ENCODE measurements around a stretch of chr16.

GRCh38 chr16:14989447-14990545 is 15.0 kb downstream of the PDXDC1 start:
- RRBS: 36% methylated on average over 7 of the region's 96 CpGs

- RRBS: no CpG with 5 or more reads among the region's 7 CpGs
These were observed 39.6 kb downstream of the NTAN1 start for GRCh38 chr16:15016211-15016669.

- RRBS: no CpG with 5 or more reads among the region's 5 CpGs
These were observed 59.8 kb downstream of the BMERB1 start for GRCh38 chr16:15494173-15494601.

GRCh38 chr16:15563601-15564236 is 79.2 kb downstream of the MARF1 start:
- RRBS: no CpG with 5 or more reads among the region's 5 CpGs

GRCh38 chr16:15572409-15573398 is 70.2 kb downstream of the MARF1 start:
- RRBS: no CpG with 5 or more reads among the region's 10 CpGs

DNA sequence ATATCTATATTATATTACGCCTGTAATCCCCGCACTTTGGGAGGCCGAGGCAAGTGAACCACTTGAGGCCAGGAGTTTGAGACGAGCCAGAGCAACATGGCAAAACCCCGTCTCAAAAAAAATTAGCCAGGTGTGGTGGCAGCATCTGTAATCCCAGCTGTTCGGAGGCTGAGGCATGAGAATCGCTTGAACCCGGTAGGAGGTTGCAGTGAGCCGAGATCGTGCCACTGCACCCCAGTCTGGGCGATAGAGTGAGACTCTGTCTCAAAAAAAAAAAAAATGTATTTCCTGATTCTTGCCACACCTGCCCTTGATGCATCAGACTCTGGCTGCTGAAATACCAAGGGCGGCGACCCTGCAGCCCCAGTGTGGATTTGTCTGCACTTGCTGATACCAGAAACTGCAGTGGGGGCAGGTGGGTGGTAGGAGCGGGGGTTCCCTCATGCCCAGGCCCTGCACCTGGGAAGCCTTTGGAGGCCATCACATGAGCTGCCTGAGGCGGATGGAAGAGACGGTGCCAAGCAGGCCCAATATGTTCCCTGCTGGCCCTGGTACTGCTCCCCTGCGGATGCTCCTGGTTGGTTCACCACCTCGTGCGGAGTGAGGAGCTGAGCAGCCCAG is 50.8 kb downstream of the MARF1 start:
- RRBS: no CpG with 5 or more reads among the region's 19 CpGs

GRCh38 chr16:15601975-15602622 is 40.9 kb downstream of the MARF1 start:
- RRBS: no CpG with 5 or more reads among the region's 24 CpGs

DNA sequence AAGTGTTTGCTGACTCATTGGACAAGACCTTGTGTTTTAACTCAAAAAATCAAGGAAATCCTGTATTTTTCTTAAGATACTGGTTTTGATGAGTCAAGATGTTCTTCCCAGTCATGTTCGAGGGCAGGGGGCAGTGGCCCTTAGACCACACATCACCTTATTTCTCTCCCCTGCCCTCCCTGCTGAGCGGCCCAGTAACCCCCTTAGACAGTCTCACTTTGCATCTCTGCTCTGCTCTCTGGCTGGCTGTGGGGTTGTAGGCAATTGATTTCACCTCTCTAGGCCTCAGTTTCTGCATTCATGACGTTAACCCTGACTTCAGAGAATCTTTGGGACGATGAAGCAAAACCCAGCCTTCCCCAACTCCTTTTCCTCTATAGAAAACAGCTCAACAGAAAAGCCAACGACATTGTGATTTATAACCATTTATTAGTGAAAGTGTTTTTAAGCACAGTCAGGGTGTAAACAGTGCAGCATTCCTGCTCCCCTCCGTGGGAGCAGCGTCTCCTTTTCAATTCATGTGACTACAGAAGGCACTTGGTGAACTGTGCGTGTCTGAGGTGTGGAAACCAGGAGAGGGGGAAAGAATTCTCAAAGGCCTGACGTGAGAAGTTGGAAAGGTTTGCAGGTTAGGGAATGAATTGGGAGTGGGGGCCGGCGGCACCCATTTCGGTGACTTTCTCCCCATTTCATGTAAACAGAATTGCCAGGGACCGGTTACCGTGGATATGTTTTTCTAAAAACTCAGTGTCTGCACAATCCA is 52.9 kb downstream of the NDE1 start:
- RRBS: no CpG with 5 or more reads among the region's 14 CpGs

DNA sequence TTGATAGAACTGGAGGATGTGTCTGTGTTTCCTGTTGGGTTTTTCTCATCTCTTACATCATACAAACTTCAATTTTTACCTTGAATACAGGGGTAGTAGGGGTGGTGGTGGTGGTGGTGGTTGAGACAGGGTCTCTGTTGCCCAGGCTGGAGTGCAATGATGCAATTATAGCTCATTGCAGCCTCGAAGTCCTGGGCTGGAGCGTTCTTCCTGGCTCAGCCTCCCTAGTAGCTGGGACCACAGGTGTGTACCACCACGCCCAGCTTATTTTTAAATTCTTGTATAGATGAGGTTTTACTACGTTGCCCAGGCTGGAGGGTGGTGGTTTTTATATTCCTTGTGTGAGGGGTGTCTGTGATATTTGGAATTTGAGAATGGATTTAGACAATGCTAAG is 53.4 kb downstream of the NDE1 start:
- RRBS: no CpG with 5 or more reads among the region's 4 CpGs

DNA sequence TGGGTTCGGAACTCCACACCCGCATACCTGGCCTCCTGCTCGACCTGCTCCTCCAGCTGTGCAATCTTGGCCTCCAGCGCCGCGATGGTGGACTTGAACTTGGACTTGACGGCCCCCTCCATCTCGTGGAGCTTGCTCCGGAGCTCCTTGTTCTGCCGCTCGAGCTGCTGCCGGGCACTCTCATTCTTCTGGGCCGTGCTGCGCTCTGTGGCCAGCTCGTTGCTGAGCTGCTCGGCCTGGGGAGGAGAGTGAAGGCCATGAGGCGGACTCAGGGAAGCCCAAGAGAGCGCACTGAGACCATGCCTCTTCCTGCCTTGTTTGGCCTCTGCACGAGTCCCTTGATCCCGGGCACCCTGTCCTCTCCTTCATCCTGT is 67.1 kb downstream of the NDE1 start:
- RRBS: no CpG with 5 or more reads among the region's 20 CpGs

- RRBS: no CpG with 5 or more reads among the region's 4 CpGs
These were observed 82.6 kb downstream of the NDE1 start for GRCh38 chr16:15732628-15733111.

GRCh38 chr16:15885620-15886358 is 2.6 kb downstream of the CEP20 start:
- RRBS: no CpG with 5 or more reads among the region's 6 CpGs

DNA sequence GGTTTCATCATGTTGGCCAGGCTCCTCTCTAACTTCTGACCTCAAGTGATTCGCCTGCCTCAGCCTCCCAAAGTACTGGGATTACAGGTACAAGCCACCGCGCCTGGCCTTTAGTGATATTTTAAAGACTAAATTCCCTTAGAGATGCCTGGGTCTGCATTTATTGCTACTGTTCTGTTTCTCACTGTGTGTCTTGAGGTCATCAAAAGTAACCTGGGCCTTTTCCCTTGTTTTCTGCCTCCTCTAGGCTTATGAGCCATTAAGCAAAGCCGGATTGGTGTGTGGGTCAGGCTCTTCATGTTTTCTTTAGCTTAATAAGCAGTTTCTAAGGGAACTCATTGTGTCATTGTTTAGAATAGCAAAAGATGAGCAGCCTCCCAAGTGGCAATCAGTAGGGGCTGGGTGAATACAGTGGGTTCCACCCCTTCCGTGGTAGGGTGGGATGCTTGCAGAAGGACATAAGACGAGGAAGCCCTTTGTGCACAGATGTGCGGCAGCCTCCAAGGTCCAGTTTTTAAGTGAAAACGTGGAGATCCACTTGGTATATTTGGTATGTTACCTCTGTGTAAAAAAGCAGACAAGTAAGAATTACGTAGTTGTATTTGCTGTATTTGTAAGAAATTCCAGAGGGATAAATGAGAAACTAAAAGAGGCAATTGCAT is 34.5 kb downstream of the ABCC1 start:
- RRBS: no CpG with 5 or more reads among the region's 9 CpGs

GRCh38 chr16:16045442-16046302 is 96.3 kb downstream of the ABCC1 start:
- RRBS: no CpG with 5 or more reads among the region's 16 CpGs

GRCh38 chr16:16103737-16104332 is 119.5 kb downstream of the ABCC6 start:
- RRBS: no CpG with 5 or more reads among the region's 21 CpGs

DNA sequence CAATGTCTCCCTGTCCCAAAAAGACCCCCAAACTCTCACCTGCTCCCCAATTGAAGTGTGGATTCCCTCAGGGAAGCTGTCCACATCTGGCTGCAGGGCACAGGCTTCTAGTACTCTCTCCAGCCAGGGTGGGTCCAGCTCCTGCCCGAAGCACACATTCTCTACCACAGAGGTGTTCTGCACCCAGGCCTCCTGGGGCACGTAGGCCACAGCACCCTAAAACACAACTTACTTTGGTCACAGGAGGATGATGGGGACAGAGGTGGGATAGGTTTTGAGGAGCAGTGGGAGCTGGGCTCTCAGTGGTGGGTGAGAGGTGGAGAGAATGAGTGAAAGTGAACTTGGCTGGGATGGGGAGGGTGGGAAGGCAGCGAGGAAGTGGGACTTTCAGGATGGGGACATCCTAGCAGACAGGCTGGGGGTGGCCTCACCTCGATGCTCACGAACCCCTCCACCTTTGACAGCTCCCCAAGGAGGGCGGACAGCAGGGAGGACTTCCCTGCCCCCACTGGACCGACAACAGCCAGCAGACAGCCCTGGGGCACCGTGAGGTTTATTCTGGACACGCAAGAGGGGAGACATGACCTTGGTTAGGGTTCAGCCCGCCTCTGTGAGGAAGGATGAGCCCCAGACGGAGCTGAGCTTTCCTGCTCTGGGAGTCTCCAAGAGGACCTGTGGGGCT is 40.8 kb downstream of the ABCC6 start:
- RRBS: no CpG with 5 or more reads among the region's 11 CpGs

DNA sequence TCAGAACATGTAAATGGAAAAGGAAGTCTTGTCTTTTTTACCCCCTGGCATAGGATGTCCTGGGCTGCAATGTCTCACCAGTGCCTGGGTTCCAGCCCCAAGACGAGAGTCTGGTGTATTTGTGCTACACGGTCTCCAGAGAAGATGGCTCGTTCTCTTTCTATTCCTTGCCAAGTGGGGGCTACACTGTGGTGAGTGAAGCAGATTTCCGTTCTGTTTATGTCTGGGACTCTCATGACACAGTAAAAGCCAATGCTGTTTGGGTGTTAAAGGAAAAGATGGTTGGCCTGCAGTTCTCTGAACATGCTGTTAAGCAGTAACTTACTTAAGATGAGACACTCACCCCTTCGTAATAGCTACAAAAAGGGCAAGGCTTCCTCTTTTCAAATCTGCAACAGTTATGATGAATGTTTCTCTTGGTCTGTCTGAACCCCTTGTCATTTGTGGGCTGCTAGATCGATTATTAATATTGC is 19.6 kb downstream of the NOMO3 start:
- RRBS: no CpG with 5 or more reads among the region's 6 CpGs

DNA sequence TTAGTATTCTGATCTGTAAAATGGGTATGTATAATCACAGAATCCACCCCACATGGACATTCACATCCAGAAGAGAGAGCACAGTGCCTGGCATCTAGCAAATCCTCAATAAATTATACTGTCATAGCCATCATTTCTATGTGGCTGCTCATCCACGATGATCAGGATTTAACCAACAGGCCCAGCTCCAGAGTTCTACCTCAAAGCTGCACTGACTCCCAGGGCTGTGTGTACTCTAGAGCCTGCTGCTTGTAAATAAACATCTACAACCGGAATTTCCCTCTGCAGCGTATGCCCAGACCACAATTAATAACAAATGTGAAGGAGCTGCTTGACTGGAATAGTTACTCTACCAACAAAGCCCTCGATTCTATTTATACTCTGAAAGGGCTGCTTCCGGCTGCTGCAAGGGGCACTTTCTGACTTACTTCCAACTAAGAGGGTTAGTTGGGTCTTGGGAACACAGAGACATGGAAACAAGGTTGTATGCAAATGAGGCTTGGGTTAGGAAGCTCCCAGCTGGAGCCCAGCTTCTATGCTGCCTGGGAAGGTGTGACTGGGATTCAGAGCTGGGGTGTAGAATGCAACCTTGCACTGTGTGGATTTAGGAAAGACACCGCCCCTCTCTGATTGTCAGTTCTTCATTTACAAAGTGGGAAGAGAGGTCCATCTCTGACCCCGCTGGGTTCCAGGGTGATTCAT is 265.1 kb downstream of the XYLT1 start:
- RRBS: no CpG with 5 or more reads among the region's 7 CpGs

- RRBS: no CpG with 5 or more reads among the region's 16 CpGs
These were observed 204.1 kb downstream of the XYLT1 start for GRCh38 chr16:17266582-17267173.

DNA sequence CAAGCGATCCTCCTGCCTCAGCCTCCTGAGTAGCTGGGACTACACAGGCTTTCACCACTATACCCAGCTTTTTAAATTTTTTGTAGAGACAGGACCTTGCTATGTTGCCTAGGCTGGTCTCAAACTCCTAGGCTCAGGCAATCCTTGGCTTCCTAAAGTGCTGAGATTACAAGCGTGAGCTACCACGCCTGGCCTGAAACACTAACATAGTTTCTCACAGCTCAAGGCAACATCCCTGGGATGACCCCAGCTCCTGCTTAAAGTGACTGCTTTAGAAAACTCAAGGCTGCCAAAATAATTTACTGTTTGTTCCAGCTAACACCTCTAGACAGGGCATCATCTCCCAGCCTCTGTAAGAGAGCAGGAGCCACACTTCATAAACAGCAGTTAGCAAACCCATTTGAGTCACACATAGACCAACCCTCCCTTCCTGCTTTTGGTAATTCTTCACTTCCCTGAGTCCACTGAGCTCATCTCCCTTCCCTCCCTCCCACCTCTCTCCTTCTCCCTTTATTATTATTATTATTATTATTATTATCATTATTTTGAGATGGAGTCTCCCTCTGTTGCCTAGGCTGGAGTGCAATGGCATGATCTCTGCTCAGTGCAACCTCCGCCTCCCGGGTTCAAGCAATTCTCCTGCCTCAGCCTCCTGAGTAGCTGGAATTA is 201.3 kb downstream of the XYLT1 start:
- RRBS: no CpG with 5 or more reads among the region's 5 CpGs